Prostate gland (tissue), 2 donors: Measurements from ENCODE around the gene INTS7.

- PRO-cap, result no peak
- RAMPAGE, long total RNA, 2 experiments, result no peak in any of the 2 experiments
Measured at GRCh38 chr1:210408479-210408841, 79.8 kb downstream of the HHAT start.

GRCh38 chr1:210438908-210439970, 110.5 kb downstream of the HHAT start:
- PRO-cap, result no peak
- RAMPAGE, long total RNA, 2 experiments, result no peak in any of the 2 experiments

- PRO-cap, result no peak
- RAMPAGE, long total RNA, 2 experiments, result no peak in any of the 2 experiments
Measured at GRCh38 chr1:211228912-211229345, 30.2 kb upstream of the RCOR3 start.

GRCh38 chr1:211271165-211271922, 12.2 kb downstream of the RCOR3 start:
- PRO-cap, result no peak
- RAMPAGE, long total RNA, 2 experiments, result no peak in any of the 2 experiments

GRCh38 chr1:211367691-211368321, 41.2 kb downstream of the TRAF5 start:
- PRO-cap, result no peak
- RAMPAGE, long total RNA, 2 experiments, result no peak in any of the 2 experiments

DNA sequence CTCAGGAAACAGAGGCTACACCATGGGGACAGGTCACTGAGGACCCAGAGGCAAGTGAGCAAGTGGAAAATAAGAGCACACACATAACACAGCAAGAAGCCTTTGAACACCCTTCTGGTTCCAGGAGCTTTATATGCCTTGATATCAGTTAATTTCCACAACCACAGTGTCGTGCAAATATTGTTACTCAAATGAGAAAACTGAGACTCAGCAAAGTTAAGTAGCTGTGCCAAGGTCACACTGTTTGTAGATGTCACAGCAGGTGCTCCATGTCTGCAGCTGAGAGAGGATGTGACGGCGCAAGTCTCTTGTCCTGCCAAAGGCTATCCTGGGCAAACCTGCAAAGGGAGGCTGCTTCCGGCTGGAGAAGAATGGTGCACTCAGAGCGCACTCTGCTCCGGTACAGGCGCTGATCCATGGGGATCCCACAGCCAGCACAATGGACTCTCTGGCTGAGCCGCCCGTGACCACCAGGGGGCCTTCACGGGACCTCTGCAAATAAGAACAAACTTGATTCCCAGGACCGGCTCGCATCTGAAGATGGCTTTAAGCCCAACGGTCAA, 22.1 kb downstream of the RD3 start:
- PRO-cap, result no peak
- RAMPAGE, long total RNA, 2 experiments, result no peak in any of the 2 experiments

GRCh38 chr1:211518614-211519045, 26.7 kb upstream of the RD3 start:
- PRO-cap, result no peak
- RAMPAGE, long total RNA, 2 experiments, result no peak in any of the 2 experiments

DNA sequence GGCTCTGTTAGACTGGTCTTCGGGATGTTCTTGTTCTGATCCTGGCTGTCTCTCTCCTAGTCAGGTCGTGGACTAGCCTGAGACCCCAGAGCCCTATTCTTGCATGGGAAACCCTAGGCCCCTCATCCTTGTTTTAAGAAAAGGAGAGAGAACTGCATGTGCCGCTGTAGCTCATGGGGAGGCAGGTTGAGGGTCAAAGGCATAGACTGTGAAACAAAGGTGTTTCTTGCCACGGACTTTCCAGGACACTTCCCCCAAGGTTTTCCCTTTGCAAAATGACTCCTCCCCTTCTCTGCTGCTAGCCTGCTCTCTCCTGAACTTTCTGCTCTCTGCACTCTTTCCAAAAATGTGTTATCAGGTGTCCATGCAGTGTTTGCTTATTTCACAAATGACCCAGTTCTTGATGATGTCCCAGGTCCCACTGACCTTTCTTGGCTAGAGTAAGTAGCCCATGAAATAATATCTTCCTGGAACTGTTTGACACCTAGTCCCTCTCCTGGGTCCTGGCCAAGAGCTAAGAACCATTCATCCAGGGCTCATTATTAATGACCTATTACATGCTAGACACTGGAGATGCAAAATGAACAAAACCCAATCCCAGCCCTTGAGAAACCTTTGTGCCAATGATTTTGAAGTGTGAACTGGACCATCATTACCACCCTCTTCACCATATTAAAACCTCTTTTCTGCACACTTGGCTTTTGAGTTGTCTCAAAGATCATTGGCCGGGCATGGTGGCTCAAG, 29.4 kb upstream of the RD3 start:
- PRO-cap, result no peak
- RAMPAGE, long total RNA, 2 experiments, result no peak in any of the 2 experiments

DNA sequence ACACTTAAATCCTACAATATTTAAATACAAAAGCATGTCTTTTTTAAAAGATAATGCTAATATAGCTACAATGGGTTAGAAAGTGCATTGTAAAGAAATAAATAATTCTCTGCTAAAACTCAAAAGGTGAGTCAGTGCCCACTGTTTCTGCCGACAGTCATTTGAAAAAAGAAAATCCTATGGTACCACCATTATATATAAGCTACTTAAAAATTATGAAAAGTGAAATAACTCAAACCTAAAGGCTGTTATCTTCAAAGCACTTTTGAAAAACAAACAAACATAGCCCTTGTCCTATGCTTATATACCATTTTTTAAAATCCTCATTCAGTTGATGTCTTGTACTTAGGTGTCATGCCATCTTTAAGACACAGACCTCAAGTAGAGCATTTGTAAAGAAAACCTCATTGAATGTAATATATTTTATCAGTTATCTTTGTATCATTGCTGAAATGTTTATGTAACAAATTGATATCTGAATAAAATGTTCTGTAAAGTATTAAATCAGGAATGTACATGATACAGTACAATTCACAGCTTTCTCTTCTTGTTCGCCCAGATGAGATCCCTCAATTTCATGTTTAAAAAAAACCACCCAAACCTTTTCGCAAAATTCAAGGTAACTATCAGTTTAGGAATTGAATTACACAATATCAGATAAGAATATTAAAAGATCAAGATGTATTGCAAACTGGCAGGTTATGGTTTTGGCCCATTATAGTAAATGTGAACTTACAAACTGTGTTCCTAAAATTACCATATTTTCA, 5.7 kb downstream of the SLC30A1 start:
- PRO-cap, result no peak
- RAMPAGE, long total RNA, 2 experiments, result no peak in any of the 2 experiments

GRCh38 chr1:211575250-211576510, 3.3 kb downstream of the SLC30A1 start:
- PRO-cap, result no peak
- RAMPAGE, long total RNA, 2 experiments, result no peak in any of the 2 experiments

GRCh38 chr1:211579355-211580400, 717 bp upstream of the SLC30A1 start:
- PRO-cap, result bidirectional peak, plus-strand start at chr1:211579418, minus-strand start at chr1:211579161; unidirectional peak, plus-strand start at chr1:211579622; unidirectional peak, plus-strand start at chr1:211579685
- RAMPAGE, long total RNA, 2 experiments, result no peak in any of the 2 experiments

DNA sequence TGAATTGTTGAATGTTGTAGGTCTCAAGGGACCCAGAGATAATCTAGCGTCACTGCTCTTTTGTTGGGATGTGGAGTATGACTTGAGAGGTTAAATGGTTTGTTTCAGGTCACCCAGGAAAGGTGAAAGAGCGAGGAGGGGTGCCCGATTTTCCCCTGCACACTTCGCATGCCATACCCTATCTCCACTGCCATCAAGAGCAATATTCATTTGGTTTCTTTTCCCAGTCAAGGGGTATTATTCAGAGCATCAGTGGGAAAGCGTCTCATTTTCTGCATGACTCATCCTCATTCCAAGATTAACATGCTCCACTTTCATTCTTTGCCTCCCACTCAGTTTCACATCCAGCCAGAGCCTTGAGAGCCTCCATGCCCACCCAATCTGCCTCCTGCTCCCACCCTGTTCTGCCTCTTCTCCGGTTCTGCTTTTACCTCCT, 13.2 kb upstream of the SLC30A1 start:
- PRO-cap, result no peak
- RAMPAGE, long total RNA, 2 experiments, result no peak in any of the 2 experiments

DNA sequence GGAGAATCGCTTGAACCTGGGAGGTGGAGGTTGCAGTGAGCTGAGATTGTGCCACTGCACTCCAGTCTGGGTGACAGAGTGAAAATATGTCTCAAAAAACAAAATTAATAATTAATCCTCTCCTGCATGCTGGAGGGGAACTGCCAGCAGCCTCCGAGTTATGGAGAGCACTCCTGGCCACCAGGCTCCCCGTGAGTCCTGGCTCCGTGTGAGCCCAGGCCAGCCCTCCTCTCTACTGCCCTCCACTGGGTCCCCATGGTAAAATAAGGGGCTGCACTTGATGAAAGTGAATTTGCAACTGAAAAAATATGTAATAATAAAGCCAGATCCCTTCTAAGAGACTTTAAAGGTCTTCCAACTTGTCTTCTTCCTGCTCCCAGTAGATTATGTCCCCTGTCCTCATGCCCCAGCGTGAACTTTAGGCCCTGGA, 26.4 kb downstream of the NEK2 start:
- PRO-cap, result no peak
- RAMPAGE, long total RNA, 2 experiments, result no peak in any of the 2 experiments

DNA sequence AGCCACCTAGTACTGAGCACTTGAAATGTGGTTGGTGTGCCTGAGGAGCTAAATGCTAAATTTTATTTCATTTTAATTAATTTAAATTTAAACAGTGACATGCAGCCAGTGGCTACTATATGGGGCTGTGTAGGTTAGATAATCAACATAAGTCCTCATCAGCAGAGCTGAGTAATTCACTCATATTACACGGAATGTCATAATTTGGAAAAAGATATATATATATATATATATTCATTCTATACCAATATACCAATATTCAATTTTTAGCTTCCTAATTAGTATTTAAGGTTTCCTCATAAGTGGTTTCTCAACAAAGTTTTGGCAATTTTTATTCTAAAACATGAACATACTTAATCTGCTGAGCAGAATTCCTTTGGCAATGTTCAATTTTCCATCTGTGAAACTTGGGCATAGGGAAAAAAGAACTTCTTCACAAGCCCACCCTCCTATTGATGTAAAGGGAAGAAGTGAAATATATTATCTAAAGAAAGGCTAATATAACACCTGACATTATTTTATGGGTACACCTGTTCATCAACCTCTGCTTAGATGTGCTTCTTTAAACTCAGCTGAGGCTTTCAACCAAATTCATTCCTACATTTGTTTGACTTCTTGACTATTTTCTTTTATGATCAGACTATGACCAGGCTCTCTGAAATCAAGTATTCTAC, 4.0 kb downstream of the LPGAT1 start:
- PRO-cap, result no peak
- RAMPAGE, long total RNA, 2 experiments, result no peak in any of the 2 experiments

DNA sequence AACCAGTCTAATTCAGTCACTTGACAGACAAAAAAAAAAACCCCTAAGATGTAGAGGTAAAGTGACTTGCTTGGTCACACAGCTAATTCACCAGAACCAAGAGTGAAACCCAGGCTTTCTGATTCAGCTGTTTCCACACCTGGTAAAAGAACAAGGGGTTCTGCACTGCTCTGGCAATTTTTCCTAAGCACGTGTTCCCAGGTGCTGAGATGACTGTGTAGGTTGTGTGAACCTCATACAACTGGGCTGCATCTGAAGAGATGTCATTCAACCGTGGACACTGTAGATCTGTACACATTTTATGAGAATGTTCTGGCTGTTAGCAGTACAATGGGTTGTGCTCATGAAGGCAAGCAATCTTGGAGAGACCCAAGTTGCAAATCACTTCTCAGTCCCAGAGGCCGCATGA, 95.5 kb downstream of the INTS7 start:
- PRO-cap, result no peak
- RAMPAGE, long total RNA, 2 experiments, result no peak in any of the 2 experiments

DNA sequence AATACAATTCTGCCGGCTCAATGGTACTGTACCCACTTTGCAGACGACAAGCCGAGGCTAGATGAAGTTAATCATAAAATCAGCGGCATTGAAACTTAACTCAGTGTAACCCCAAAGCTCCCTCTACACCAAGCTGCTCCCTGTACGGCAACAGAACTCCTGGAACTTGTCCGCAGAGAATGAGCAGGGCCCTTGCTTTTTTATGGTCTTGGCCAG, 779 bp downstream of the INTS7 start:
- PRO-cap, result no peak
- RAMPAGE, long total RNA, 2 experiments, result no peak in any of the 2 experiments

GRCh38 chr1:212035057-212036158, at the start of gene INTS7:
Gene INTS7 (minus strand): TSS chr1:212035557.
- PRO-cap, result bidirectional peak, plus-strand start at chr1:212035296, minus-strand start at chr1:212035236; bidirectional peak, plus-strand start at chr1:212035793, minus-strand start at chr1:212035545
- RAMPAGE, long total RNA, 2 experiments, result start-site peak on the plus strand in 1 of 2 experiments, at chr1:212035732-212035777 at its widest, 22 reads per replicate; start-site peak on the minus strand in 1 of 2 experiments, at chr1:212035520-212035557 at its widest, 26 reads per replicate

DNA sequence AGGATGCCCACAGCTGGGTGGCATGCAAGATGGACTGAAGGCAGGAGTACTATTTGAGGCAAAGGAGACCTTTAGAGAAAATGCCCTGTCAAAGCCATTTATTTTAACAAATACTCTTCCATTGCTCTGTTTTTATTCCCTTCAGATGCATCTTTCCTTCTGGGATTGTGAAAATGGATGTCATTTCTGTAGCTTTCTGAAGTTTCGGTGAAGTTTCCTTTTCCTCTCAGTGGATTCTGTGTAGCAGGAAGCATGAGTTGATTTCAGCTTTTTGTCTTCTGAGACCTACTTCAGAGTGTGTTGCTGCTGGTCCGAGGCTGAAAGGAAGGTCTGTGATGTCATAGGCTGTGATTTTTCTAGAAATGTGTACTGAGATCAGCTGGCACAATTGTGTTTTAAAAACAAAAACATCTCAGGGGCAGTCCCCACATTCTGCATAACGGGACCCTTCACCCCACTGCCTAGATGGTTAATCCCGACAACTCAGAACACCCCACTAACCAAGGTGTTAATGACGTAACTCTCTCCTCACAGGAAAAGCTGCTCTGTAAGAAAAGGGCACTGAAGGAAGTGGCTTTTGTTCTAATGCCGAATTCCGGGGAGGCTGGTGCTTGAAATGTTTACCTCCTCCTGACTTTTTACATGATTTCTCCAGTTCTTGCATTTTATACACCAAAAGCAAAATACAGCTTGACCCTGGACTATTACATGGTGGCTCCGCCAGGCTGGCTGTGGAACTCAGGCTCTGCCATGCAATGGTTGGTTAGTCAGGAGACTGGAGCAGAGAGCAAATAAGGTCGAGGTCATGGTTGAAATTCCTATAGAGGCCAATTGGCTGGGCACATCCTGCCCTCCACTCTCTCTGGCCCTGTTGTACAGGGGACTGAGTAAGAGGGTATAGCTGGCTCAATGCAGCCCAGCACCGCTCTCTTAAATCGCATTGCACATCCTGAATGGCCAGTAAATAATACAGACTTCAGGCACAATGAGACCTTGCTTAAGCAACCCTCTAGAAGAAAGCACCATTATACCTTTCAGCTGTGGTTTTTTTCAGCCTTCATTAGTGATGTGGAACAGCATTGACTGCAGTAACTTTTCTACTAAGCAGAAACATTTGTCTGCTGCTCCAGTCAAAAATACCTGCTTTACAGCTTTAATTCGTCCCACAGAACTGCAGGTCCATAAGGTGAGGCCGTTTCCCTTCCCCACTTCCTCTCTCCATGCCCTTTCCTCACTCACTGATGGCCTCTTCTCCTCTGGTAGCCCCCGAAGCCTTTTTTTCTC, 59.6 kb upstream of the PPP2R5A start:
- PRO-cap, result no peak
- RAMPAGE, long total RNA, 2 experiments, result no peak in any of the 2 experiments

DNA sequence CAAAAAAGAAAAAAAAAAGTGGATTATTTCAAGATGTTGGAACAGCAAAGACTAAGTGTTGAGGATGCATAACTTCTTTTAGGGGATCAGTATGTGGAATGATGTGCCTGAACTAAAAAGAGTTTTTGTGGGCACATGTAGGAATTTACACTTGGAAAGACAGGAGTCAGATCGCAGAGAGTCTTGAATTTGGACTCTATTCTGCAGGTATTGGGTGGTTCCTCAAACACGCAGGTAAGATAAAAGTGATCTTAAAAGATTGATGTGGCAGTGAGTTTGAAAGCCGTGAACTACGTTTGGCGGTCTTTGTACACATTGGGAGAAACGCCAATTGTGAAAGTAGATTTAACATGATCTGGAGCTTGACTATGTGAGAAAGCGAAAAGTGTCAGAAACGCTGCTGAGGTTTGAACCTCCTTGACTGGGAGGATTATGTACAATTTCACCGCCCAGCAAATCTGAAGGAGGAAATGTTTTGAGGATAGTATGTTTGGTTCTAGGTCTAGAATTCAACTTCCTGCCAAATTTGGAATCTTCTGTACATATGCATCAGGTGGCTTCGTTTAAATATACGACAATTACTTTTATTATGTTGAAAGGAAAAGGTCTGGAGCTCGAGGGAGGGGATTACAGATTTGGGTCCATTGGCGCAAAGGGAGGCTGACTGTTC, 1.4 kb upstream of the PPP2R5A start:
- PRO-cap, result no peak
- RAMPAGE, long total RNA, 2 experiments, result no peak in any of the 2 experiments

DNA sequence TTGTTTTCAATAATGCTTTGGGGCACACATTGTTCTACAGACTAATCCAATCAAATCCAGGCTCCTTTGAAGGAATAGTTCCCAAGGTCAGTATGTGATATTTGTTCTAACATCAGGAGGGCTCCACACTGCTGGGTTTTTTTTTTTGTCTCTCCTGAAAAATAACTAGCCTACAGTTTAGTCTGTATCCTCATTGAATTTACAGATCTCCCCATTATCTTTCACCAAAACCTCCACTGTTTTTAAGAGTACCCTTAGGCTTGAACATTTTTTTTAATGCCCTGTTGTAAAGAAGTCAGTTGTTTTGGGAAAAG, 24.9 kb downstream of the PPP2R5A start:
- PRO-cap, result no peak
- RAMPAGE, long total RNA, 2 experiments, result no peak in any of the 2 experiments